M059J (cell line): Measurements from ENCODE around the genes NCKAP5L and ASIC1.

GRCh38 chr12:49621917-49622343 is 1.4 kb upstream of the PRPF40B start:
- RAMPAGE, long total RNA: no peak

GRCh38 chr12:49636846-49637955 is 13.8 kb downstream of the PRPF40B start:
- RAMPAGE, long total RNA: no peak

DNA sequence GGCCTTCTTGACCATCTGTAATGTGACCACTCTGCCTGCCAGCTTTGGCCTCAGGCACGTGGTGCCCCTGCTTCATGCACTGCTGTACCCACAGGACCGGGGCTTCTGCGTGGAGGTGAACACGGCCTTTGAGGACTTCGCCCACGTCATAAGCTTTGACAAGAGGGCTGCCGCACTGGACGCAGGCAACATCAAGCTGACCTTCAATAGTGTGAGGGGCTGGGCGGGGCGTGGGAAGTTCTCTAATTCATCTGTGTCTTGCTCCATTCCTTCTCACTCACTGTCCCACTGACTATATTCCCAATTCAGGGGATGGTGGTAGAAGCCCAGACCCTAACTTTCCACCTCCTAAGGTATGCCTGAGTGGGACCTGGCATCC is 18.4 kb downstream of the PRPF40B start:
- RAMPAGE, long total RNA: no peak

- RAMPAGE, long total RNA: no peak
Observed at GRCh38 chr12:49673178-49674380, 33.6 kb downstream of the FMNL3 start.

DNA sequence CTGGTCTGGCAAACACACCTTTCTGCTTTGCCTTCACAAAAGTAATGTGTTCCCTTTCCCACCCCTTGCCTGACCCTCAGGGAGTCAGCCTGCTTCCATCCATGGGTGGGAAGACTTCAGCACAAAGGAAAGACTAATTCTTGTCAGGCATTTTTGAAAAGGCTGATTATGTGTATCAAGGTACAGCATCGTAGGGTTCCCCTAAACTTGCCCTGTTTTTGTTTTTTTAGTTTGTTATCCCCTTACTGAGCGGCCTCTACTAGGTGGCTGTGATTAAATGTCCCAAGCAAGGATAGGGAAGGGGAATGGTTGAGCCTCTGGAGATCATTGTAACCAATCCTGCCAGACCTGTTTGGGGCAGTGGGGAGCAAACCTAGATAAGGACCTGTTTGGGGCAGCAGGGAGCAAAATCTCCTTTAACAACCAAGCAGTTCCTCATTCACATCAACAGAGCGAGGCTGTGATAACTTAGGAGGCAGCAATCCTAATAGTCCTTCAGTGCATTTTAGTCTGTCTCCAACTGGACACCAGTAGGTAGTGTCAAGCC is 22.2 kb downstream of the TMBIM6 start:
- RAMPAGE, long total RNA: no peak

DNA sequence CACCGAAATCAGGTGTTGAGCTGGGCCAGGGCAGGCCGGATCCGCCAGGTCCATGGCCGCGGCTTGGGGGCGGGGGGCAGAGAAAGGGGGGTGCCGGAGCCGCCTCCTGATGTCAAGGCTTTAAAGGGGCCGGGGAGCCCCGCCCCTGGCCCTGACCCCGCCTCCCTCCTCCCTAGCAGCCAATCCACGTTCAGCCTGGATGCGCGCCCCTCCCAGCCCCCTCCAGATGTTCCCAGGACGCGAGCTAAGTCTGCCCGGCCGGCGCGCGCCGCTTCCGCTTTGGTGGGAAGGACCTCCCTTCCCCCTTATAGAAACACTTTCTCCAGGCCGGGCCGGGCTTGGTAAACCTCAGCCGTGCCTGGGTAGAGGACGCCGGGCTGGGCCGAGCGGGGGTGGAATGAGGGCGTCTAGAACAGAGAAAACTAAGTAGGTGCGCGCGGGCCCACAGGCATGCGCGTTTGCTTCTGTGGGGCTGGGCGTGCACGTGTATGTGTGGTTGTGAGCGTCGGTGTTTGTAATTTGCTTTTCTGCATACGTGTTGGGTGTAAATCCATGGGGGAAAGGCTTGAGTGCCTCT is at the start of gene NCKAP5L:
NCKAP5L (minus strand) TSS at position 95 of the 577 bp plus-strand sequence.
- RAMPAGE, long total RNA: no peak

GRCh38 chr12:49902575-49903259 is 983 bp downstream of the FAIM2 start:
- RAMPAGE, long total RNA: no peak

GRCh38 chr12:49960731-49961404 is 804 bp upstream of the AQP5 start:
- RAMPAGE, long total RNA: no peak

DNA sequence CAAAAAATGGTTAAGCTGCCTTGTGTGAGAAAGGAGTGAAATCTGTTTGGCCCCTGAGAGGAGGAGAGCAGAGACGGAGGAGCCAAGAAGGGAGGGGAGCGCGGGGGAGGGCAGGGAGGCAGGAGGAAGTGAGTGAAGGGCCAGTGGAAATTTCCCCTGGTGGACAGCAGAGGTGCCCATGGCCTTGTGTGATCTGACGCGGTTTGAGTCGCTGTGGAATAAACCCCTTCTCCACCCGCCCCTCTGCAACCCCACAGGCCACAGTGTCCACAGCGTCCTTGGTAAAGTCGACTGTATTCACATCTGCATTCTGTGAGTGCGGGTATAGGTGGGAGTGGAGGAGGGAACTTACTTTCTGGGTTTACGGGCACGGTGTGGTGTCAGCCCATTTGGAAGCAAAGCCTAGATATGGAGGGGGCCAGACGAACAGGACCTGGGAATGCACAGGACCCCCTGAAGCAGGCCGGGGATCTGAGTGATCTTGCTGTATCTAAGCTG is 474 bp upstream of the AQP6 start:
- RAMPAGE, long total RNA: no peak

GRCh38 chr12:50016926-50017504 is 8.3 kb downstream of the RACGAP1 start:
- RAMPAGE, long total RNA: no peak

- RAMPAGE, long total RNA: no peak
Observed at GRCh38 chr12:50057040-50058281, at the start of gene ASIC1. Gene ASIC1, plus strand, starts transcription at chr12:50057596.

DNA sequence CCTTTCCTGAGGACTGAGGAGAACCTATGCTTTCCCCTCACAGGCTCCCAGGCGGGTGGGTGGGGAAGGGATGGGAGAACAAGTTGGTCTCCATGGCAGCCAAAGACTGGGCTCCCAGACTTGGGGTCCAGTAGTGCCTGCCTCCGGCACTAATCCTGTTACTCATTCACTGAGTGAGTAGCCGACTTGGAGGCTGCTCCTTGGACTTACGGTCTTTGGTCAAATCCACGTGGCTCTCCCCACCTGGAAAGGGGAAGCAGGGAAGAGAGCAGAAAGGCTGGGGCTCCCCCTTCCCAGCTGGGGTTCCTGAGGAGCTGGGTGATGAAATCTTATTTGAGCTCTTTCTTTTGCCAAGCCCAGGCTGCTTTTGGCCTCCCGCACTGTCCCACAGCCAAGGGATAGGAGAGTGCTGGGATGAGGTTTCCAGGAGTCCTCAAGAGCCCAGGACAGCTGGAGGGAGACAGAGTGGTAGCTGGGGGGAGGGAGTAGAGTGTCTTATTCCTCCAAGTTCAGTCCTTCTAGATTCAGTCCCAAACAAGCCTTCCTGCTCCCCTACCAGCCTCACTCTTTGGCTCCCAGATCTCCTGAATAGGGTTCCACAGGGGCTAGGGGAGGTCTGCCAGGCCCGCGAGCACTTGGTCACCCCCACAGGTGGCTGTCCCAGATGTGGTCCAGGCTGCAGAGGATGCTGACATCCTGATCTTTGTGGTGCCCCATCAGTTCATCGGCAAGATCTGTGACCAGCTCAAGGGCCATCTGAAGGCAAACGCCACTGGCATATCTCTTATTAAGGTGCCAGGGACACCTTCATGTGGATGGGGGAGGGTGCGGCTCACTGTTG is 1.3 kb downstream of the GPD1 start:
- RAMPAGE, long total RNA: no peak

DNA sequence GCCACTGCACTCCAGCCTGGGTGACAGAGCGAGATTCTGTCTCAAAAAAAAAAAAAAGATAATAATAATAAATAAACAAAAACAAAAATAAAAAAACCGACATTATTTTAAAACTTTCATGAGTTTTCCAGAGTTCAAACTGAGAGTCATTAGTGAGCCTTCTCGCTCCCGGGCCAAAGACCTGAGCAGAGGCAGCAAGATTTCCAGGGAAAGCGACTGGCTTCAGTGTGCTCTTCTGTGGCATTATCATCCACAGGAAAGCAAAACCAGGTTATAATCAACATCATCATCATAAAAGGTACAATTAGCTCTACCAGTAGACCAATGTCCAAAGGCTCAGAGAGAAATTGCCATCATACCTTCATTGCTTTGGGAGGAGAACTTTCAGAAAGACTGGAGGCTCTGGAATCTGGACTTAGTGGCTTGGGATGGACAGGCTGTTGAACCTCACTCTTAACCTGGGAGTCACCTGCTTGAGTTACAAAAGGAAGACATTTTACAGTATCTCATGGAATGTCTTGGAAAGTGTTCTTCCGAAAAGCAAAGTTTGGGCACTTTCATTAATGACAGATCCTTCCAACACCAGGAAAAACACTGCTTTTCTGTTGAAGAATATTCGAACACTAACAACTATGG is 25.0 kb upstream of the CERS5 start:
- RAMPAGE, long total RNA: no peak

DNA sequence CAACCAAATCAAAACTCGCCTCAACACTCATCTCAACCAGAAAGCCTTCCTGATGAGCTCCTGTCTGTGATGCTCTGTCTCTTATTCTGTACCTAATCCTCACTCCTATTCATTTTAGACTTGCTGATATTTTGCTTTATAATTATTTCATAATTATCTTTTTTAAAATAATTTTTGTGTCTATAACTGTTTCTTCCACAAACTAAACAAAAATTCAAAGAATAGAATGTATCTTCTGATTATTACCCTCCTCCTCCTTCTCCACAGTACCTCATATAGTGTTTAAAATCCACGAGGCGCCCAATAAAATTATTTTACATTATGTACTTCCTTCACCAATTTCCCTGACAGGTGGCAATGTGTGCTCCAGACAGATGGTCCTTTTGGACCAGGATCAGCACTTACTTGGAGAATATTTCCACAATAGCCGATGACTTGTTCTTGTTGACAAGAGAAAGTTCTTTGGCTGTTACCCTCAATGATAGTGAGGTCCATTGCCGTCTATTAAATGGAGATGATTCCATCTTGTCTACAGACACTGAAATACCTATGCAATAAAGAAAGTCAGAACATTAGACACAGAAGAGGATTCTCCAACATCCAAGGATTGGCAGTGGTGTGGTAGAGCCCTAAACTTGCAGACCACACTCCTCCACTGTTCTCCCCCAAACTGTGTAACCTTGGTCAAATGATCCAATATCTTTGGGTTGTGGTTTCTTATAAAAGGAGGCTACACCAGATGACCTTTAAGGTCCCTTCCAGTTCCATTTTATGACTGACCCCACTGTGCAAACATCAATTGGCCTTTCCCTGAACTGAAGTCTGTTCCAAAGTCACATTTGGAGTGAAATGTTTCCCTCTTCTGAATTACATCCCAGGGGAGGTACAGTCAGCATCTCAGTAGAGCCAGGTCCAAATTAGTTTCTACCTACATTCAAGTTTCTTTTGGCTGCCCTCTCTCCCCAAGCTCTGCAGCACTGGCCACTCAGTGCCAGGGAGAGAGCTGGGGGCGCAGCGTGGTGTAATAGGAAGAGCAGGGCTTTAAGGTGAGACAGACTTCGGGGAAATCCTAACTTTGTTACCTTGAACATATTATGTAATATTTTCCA is 34.7 kb downstream of the LIMA1 start:
- RAMPAGE, long total RNA: no peak

GRCh38 chr12:50277138-50277868 is 6.0 kb downstream of the LIMA1 start:
- RAMPAGE, long total RNA: no peak

DNA sequence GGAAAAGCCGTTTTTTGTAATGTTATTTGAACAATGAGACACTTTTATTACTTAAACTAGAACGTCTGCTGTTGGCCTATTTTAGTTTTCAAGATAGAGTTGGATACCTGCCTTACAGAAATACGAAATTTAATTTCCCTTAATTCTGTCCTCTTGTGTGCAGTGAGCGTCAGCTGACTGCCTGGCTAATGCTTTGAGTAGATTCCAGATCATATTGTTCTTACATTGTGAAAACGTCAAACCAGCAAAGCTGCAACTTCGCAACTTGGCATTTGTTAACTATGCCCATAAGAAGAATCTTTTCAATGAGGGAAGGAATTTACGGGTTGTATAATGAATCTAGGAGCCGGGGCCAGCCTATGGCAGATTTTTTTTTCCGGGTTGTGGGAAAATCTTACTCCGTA is 1.1 kb downstream of the LARP4 start:
- RAMPAGE, long total RNA: no peak

DNA sequence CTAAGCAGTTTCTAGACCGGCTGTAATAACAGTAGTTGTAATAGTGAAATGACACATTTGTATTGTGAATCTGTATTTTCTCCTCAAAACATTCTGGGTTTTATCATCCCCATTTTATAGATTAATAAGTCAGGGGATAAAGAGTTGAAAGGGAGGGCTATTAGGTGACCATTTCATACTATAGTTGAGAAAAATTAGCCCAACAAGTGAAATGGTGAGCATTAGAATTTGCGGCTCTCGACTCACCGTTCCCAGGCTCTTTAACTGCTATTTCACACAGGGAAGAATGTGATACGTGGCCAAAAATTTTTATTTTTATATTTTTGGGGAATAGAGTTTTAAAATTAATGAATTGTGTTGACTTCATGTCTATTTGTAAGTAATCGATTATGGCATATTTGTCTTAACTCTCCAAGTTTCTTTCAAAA is 563 bp downstream of the TMPRSS12 start:
- RAMPAGE, long total RNA: no peak

GRCh38 chr12:50926858-50927238 is 2.0 kb downstream of the METTL7A start:
- RAMPAGE, long total RNA: no peak

DNA sequence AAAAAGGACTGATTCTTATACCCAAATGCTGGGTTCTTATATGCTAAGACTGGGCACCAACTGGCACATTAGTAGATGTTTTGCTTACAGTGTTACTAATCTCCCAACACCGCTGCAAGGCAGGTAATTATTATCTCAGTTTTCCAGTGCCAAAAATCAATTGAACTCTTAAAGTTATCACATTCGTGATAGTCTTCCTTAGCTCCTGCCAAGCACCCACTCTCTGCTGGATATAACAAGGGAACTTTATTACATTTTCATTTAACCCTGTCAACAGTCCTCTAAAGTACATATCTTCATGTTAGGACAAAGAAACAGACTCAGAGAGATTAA is 2.6 kb downstream of the METTL7A start:
- RAMPAGE, long total RNA: no peak

- RAMPAGE, long total RNA: no peak
Observed at GRCh38 chr12:51326555-51327319, 2.8 kb upstream of the BIN2 start.